Breast (tissue), 4 donors: ENCODE measurements around the genes C2CD4D, FLG, CRNN, SPRR1A, SPRR2A, PRR9 and PGLYRP4.

GRCh38 chr1:151508907-151509310 lies 2.3 kb upstream of the CGN start:
- PRO-cap, 3 experiments = no peak in any of the 3 experiments
- RRBS = no CpG with 5 or more reads among the region's 7 CpGs

- PRO-cap, 3 experiments = no peak in any of the 3 experiments
- RRBS = no CpG with 5 or more reads among the region's 3 CpGs
Observed at GRCh38 chr1:151525432-151525904, 14.3 kb downstream of the CGN start.

- PRO-cap, 3 experiments = no peak in any of the 3 experiments
- RRBS = no CpG with 5 or more reads among the region's 7 CpGs
Observed at GRCh38 chr1:151584174-151584738, 27.6 kb upstream of the SNX27 start.

GRCh38 chr1:151619515-151620059 lies 7.7 kb downstream of the SNX27 start:
- PRO-cap, 3 experiments = no peak in any of the 3 experiments
- RRBS = no CpG with 5 or more reads among the region's 6 CpGs

GRCh38 chr1:151620248-151620780 lies 8.5 kb downstream of the SNX27 start:
- PRO-cap, 3 experiments = no peak in any of the 3 experiments
- RRBS = no CpG with 5 or more reads among the region's 5 CpGs

DNA sequence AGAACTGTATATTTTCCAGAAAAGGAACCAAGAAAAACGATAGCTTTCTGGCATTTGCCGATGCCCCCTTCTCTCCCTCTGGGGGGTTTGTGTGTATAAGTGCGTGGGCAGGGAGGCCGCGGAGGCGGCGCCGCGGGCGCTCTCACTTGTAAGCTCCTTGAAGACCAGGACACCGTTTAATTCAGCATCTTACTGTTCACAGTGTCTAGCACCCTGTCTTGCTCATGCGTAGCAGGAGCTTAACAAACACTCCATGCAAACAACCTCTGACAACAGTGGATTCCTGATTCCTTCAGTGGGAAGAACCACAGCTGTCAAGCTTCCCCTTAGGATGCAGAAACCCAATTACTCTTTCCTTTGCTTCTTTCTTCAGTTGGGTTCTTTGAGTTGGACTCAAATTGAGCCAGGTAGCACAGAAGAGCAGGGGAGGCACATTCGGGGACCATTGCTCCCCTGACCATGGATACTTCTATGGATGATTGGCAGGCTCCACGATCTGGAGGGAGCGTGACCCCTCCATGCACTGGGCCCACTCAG lies 837 bp upstream of the CELF3 start:
- PRO-cap, 3 experiments = no peak in any of the 3 experiments
- RRBS = no CpG with 5 or more reads among the region's 15 CpGs

DNA sequence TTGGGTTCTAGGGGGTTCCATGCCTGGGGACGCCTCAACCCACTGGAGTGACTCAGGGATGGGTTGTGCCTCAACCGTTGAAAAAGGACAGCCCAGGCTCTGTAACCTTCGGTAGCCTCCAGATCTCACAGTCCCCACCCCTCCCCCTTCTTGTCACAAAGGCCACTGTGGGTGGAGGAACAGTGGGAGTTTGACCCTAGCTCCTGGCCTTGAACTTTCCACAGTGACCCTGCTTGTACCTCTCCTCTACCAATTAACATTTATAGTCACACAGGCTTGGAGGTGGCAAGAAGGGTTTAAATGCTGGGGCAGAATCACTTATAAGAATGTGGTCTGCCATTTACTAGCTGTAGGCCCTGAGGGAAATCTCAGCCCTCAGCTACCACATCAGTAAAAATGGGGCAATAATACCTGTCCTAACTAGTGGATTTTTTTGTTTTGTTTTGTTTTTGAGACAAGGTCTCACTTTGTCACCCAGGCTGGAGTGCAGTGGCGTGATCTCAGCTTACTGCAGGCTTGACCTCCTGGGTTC lies 2.8 kb upstream of the RORC start:
- PRO-cap, 3 experiments = no peak in any of the 3 experiments
- RRBS = no CpG with 5 or more reads among the region's 4 CpGs

DNA sequence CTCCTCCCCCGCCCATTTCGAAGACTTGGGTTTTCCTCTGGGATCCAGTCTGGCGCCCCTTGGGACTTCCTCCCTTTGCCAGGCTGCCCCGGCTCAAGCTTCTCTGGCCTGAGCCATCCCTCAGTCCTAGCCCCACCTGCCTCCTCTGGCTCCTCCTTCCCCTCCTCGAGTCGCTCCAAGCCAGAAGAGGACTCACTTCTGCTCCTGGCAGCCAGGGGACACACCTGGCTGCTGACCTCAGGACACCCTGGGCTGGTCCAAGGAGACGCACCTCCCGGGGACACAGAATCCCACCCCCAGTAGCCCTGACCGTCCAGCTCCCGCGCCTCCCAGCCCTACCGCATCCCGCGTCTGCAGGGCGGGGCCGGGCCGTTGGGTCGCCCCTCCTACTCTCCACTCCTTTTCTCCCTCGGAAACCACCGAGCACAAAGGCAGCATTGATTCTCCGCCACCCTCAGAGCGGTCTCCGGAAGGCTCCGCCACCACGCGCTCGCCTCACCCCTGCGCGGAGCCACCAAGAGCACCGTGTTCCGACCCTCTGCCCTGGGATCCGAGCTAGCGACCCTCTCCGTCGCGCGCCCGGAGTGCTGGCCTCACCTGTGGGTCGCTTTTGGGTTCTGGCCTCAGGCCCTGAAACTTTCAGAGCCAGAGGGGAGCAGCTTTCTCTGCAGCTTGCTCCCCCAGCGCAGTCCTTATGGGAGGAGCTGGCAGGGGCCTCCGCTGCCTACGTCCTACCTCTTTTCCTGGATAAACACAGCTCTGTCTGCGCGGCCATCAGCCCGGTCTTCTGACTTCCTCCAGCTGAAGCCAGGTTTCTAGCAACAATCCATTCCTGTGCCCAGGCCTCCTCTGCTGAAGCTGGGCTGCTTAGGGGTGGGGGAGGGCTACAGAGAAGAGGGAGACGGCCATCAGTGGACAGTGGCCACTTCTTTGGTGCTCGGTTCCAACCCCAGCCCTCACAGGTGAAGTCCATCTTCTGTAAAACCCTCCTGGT lies at the start of gene C2CD4D:
Gene C2CD4D (minus strand): TSS at position 353 of the 994 bp plus-strand sequence.
- PRO-cap, 3 experiments = peak in 3 of 3 experiments; most common plus-strand start position 457 of the sequence (in 3); most common minus-strand start position 694 of the sequence (in 3)
- RRBS = 8% methylated on average over 22 of the region's 47 CpGs

DNA sequence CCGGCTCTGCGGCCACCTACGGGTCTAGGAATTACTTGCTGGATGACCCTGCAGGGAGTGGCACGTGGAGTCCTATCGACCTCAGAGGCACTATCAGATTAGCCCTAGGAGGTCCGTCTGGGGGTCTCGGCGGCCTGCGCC lies 413 bp upstream of the S100A10 start:
- PRO-cap, 3 experiments = peak in 1 of 3 experiments; most common plus-strand start position 34 of the sequence (in 1)
- RRBS = 17% methylated on average over 1 of the region's 9 CpGs

GRCh38 chr1:152110925-152111367 lies 4.3 kb downstream of the TCHH start:
- PRO-cap, 3 experiments = no peak in any of the 3 experiments
- RRBS = 0% methylated on average over 2 of the region's 38 CpGs

DNA sequence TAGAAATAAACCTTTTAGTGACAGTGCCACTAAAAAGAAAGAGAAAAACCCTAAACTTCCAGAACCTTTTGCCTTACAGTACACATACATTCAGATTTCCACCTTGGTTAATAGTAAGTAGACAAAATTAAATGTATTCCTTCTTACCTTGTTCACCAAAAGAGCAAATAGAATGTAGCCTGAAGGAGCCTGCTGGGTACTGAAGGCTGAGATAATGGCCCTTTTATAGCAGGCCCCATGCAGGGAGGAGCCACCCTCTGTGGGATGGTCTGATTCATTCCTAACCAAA lies at the start of gene FLG:
Gene FLG (minus strand): TSS at position 198 of the 289 bp plus-strand sequence.
- PRO-cap, 3 experiments = no peak in any of the 3 experiments

DNA sequence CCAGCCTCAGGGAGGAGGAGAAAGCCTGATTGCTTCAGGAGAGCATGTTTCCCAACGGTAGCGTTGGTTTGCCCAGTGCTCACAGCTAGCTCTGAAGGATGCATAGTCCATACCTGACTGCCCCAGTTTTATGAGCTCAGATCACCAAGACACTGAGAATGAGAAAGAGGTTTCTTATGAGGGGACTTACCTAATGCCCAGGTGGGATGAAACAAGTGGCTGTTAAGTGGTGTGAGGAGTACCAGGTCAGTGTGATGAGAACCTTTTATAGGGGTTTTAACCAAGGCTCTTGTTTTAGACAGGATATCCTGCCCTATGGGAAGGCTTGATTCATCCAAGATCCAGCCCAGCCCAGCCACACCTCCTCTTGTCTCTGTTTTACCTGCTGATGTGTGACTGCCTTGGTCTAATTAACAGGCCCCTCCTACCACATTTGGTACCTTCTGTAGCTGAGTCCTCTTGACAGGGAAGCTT lies at the start of gene CRNN:
Gene CRNN (minus strand): TSS at position 240 of the 474 bp plus-strand sequence.
- PRO-cap, 3 experiments = no peak in any of the 3 experiments
- RRBS = no CpG with 5 or more reads among the region's 2 CpGs

GRCh38 chr1:152718421-152718804 lies 909 bp upstream of the C1orf68 start:
- PRO-cap, 3 experiments = no peak in any of the 3 experiments
- RRBS = no CpG with 5 or more reads among the region's 2 CpGs

DNA sequence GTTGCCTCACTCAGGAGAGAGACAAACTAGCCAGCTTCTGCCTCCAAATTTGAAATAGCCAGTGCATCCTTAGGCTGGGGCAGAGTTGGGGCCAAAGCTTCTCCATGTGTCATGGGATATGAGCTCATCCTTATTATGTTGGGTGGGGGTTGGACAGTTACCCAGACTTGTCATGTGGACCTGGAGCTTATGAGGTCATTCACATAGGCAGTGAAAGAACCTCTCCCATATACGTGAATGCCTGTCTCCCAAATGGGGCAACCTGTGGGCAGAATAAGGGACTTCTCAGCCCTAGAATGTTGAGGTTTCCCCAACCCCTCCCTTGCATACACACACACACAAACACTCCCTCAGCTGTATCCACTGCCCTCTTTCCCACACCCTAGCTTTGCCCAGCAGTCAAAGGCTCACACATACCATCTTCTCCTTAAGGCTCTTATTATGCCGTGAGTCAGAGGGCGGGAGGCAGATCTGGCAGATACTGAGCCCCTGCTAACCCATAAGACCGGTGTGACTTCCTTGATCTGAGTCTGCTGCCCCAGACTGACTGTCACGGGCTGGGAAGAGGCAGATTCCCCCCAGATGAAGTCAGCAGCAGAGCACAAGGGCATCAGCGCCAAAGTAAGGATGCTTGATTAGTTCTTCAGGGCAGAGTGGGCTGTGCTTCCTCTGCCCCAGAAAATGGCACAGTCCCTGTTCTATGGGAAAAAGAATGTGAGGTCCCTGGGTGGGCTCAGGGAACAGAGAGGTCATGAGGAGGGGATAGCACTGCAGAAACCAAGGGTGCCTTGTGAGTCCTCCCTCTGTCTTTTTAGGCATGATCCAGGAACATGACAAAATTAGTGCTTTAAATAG lies 2.1 kb upstream of the IVL start:
- PRO-cap, 3 experiments = no peak in any of the 3 experiments
- RRBS = no CpG with 5 or more reads among the region's 6 CpGs

GRCh38 chr1:152983745-152984316 lies at the start of gene SPRR1A:
Gene SPRR1A (plus strand): TSS chr1:152984081.
- PRO-cap, 3 experiments = no peak in any of the 3 experiments
- RRBS = no CpG with 5 or more reads among the region's 3 CpGs

DNA sequence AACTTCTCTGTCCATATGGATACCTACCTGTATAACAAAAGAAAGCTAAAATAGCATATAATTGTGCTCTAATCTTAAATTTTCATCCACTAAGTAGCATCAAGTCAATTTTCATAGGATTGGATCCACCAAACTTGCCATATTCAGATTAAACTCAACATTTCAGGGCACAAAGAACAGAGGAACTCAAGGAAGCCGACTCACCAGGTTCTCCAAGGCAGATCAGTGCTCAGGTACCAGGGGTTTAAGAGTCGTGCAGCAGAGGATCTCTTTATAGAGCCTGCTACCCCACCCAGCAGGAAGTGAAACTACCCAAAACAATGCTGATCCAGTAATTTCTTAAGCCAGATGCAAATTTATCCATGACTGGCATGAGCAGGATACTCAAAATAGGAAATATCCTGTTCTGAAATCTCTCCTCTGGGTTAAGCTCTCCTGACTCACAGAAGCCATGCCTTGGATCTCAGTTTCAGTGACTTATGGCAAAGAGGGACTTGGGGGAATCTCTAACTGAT lies at the start of gene SPRR2A:
Gene SPRR2A (minus strand): TSS at position 246 of the 515 bp plus-strand sequence.
- PRO-cap, 3 experiments = no peak in any of the 3 experiments
- RRBS = no CpG with 5 or more reads among the region's 2 CpGs

DNA sequence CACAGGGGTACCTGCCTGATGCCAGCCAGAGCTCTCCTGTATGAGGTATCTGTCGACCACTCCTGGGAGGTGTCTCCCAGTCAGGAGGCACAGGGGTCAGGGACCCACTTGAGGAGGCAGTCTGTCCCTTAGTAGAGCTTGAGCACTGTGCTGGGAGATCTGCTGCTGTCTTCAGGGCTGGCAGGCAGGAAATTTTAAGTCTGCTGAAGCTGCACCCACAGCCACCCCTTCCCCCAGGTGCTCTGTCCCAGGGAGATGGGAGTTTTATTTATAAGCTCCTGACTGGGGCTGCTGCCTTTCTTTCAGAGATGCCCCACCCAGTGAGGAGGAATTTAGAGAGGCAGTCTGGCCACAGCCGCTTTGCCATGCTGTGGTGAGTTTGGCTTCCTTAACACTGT lies 15.1 kb upstream of the LELP1 start:
- PRO-cap, 3 experiments = no peak in any of the 3 experiments
- RRBS = no CpG with 5 or more reads among the region's 2 CpGs

DNA sequence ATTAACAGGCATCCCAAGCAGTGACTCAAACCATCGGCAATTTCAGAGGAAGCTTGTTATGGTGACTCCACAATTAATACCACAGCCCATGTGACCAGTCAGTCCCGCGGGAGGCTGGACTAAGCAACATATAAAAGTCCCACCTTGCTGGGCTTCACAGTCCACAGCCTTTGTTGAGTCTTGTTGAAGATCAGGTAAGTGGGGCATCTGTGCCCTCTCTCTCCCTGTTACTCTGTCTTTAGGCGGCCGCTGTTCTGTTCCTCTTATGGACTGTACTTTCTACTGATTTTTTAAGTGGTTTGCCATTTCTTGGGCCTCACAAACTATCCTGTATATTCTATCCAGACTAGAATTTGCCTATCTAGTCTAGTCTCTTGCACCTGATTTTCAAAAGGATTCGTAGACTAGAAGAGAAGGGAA lies at the start of gene PRR9:
Gene PRR9 (plus strand): TSS at position 159 of the 420 bp plus-strand sequence.
- PRO-cap, 3 experiments = no peak in any of the 3 experiments
- RRBS = no CpG with 5 or more reads among the region's 6 CpGs

DNA sequence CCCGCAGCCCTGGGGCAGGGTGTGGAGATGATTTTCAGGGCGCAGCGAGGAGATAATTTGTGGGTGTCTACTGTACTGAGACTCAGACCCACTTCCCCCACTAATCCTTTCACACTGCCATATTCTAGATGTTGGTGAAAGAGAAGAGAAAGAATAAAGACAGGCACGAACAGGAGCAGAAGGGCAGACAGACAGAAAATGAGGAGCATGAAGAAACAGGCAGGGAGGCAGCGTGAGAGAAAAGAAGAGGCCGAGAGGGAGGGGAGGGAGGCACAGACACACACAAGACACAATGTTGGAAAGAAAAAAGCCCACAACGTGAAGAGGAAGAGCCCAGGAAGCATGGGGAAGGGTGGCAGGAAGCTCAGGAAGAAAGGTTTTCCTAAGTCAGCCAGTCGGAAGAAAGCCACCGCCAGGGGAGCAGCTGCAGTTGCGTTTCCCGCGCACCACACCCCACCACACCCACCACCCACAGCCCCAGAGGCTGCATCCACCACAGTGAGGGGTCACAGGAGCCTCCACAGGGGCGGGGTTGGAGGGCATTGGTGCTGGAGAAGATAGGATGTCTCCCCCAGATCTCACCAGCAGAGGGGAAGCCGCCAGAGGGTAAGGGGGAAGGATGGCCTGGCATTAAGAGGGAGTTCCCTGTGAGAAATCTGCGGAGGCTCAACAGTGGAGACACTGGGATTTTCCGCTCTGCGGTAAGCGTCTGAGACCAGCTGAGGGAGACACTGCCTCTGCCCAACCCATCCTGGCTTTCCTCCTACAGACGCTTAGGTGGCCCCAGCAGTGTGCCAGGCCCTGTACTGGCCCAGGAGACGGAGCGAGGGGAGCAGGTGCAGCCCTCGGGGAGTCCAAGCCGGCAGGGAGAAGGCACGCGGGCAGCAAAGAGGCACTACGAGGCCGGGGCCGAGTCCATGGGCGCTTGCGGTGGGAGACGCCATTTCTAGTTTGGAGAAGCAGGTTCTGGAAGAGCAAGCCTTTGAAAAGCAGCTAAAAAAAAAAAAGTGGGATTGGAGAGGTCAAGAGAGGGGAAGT lies 20.0 kb downstream of the PGLYRP3 start:
- PRO-cap, 3 experiments = no peak in any of the 3 experiments
- RRBS = no CpG with 5 or more reads among the region's 31 CpGs

- PRO-cap, 3 experiments = no peak in any of the 3 experiments
- RRBS = no CpG with 5 or more reads among the region's 8 CpGs
Observed at GRCh38 chr1:153348716-153349269, at the start of gene PGLYRP4. Gene PGLYRP4 (minus strand): TSS chr1:153348841.